UCH-1 (cell line): ENCODE data around the genes TGFBRAP1, ECRG4 and ST6GAL2.

GRCh38 chr2:105107825-105108024 is 69.9 kb downstream of the MRPS9 start:
- RRBS = no CpG with 5 or more reads among the region's 2 CpGs

GRCh38 chr2:105329240-105330297 is at the start of gene TGFBRAP1:
TGFBRAP1 (minus strand) TSS chr2:105329735.
- RRBS = 5% methylated on average over 47 of the region's 115 CpGs

DNA sequence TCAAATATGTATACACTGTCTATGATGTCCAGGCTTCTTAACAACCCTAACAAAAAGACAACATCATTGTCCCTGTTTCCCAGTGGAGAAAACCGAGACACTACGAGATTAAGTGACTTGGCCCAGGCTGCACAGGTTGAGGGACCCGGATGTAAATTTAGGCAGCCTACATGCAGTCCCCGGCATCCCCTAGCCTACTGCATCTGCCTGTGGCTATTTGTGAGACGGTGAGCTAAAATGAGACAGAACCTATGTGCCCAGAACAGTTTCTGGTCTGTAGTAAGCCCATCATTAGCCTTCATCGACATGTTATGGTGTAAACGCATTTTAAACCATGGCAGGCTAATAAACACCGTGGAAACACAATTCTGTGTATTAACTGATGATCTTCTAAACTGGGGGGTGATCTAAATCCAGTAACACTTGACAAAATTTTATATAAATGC is 1.5 kb downstream of the FHL2 start:
- RRBS = no CpG with 5 or more reads among the region's 8 CpGs

GRCh38 chr2:105795228-105796035 is 50.7 kb downstream of the NCK2 start:
- RRBS = no CpG with 5 or more reads among the region's 11 CpGs

DNA sequence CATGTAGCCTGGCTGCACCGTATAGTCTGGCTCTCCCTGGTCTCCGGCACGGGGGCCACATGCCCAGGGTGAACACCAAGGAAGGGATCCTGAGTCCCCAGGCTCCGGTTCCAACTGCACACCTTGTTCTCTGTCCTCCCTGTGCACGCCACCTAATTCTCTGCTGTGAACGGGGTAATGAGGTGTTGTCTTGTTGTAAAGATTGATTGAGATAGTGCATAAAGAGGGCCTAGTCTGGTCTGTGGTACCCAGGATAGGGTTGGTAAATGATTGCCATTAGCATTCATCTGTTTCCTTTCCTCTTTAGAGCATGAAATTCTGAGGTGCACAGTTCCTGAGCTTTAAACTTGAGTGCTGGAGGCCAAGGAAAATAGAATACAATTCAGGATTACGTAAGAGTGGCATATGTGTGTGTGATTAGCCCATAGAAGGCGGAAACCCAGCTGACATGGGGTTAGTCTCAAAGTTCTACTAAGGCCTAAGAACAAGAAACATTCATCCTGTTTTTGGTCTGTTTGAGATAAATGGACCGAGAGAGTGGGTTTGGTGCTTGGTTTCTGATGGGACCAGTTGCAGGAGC is 55.5 kb downstream of the NCK2 start:
- RRBS = 98% methylated on average over 3 of the region's 9 CpGs

GRCh38 chr2:105820072-105820762 is 75.5 kb downstream of the NCK2 start:
- RRBS = no CpG with 5 or more reads among the region's 15 CpGs

DNA sequence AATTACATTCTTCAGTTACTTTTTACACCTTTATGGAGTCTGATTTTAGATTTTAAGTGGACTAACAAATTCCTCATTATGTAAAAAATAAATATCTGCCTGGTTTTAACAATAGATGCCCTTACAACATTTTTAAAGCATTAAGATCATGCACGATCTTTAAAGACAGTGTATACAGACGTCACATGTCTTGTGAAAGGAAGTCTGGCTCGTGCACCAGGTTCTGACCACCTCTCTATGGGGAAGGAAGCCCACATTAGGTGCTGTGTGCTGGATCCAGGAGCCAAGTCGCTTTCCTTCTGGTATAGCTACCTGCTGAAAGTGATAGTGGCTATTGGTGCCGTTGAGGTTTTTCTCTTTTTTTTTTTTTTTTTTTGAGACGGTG is 116.4 kb downstream of the NCK2 start:
- RRBS = no CpG with 5 or more reads among the region's 6 CpGs

GRCh38 chr2:105934032-105934373 is 131.5 kb upstream of the ECRG4 start:
- RRBS = no CpG with 5 or more reads among the region's 3 CpGs

GRCh38 chr2:106065429-106066148 is at the start of gene ECRG4:
ECRG4 (plus strand) TSS chr2:106065688.
- RRBS = 12% methylated on average over 51 of the region's 67 CpGs

GRCh38 chr2:106130102-106131149 is 63.7 kb downstream of the UXS1 start:
- RRBS = 90% methylated on average over 1 of the region's 26 CpGs

GRCh38 chr2:106338199-106338455 is 130.1 kb downstream of the RGPD3 start:
- RRBS = no CpG with 5 or more reads among the region's 3 CpGs

DNA sequence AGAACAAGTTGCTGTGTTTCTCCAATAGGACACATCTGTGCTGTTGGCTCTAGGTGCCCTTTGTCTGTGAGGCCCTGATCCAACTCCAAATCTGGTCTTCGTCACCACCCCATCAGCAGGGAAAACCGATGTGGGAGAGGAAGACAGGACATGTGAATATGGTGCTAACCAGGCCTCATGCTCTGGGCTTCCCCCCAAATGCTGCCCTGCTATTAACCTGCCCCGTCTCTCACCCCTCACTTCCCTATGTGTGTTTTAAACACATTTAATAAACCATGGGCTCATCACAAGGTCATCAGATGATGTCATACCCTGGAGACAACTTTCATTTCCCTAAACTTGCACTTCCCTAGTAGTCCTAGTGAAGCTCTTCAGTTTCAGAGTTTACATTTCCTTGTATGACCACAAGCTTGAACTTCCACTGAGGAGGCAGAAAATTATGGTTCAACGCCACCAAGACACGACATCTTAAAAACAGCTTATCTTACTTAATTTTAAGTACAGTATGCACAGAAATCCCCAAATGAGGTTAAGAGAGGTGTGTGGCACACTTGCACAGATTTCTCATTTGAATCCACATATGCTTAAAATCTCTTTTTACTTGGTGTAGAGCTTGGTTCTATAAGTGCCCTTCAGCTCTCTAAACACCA is 49.9 kb downstream of the CD8B2 start:
- RRBS = no CpG with 5 or more reads among the region's 5 CpGs

- RRBS = 4% methylated on average over 12 of the region's 45 CpGs
Measured at GRCh38 chr2:106885766-106886298, at the start of gene ST6GAL2. ST6GAL2 (minus strand) TSS chr2:106886167.

DNA sequence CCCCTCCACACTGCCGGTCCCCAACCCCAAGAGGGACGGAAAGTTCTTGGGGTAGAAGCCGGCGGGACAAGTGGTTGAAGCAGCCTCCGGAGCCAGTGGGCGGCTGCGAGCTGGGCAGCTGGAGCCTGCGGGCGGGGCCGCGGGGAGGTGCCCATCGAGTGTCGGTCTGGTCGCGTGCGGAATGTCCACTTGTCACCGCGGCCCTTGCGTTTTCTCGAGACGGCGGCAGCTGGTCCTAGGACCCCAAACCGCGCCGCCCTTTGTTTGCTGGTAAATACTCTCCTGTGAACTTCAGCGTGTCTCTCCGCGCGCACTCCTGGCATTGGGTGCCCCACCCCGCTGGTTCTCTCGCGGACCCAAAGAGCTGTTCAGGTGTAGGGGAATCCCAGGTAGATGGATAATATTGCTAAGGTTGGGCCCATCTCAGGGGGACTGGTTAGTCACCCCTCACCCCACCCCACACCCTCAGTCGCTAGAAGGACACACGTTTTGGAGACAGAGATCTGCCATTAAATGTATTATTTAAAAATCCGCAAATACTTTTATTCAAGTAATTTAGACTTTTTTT is 1.5 kb upstream of the ST6GAL2 start:
- RRBS = 18% methylated on average over 1 of the region's 35 CpGs

- RRBS = no CpG with 5 or more reads among the region's 1 CpG
Measured at GRCh38 chr2:107444891-107445345, 381.8 kb upstream of the RGPD4 start.

- RRBS = no CpG with 5 or more reads among the region's 5 CpGs
Measured at GRCh38 chr2:108215706-108216195, 24.0 kb upstream of the SULT1C3 start.

GRCh38 chr2:108270856-108271282 is 17.8 kb upstream of the SULT1C2 start:
- RRBS = no CpG with 5 or more reads among the region's 2 CpGs

DNA sequence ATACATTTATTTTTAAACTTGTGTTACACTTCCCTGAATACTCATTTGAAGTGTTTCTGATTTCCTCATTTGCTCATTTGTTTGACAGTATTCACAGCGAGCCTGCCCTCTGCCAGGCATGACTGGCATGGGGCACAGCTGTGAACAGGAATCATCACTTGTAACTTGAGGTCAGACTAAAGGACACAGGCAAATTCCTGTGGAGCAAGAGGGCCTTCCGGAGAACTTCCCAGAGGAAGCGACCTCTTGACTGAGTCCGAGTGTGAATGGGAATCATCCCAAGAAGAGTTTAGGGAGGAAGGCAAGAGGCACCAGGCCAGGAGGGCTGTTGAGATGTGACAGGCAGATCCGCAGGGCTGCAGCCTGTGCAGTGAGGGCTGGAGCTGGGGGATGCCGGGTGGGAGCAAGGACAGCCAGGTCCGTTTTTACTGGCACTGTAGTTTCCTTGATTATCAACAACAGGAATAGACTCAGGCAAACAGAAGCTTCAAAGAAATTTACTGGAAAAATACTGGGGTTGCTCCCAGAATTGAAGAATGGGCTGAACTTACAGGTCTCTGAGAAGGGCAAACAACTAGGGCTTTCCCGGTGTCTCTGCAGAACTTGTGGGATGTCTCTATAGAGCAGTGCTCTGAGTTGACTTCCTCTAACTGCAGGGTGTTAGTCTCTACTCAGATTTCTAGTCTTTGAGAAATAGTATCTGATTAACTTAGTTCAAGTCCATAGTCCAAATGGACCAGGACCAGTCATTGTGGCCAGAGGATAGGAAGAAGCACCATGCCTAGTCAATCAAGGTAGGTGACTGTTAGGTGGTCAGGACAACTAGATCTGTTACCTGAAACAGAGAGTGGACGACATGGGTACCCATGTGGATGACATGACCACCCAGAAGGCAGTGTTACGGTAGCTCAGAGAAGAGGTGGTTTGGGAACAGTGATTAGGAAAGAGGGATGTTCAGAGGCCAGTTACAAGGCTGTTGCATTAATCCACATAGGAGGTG is 45.6 kb downstream of the LIMS1 start:
- RRBS = no CpG with 5 or more reads among the region's 10 CpGs

- RRBS = no CpG with 5 or more reads among the region's 7 CpGs
Measured at GRCh38 chr2:108591141-108591795, 57.0 kb downstream of the LIMS1 start.

DNA sequence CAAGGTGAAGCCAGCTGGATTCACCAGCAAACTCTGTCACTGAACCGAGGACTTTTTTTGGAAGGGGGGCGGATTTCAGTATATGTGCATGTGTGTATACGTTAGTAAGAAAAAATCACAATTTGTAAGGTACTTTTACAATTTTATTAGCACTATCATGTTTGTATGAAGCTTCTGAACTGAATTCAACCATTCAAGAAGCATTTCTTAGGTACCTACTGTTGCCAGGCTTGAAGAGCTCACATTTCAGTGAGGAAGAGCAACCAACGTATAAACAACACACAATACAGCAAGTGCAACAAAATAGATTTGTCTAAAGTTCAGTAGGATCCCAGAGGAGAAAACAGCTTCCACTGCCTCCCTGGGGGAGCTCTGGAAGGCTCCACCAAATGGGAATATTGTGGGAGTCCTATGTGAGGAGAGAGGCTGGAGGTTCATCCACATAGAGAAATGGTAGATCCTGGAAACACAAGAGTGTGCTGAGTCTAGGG is 72.2 kb downstream of the LIMS1 start:
- RRBS = no CpG with 5 or more reads among the region's 4 CpGs